ENCODE data around the genes TMEM238, UBE2S, SBK3, RFPL4A and NLRP4.

- PRO-cap = no peak
- RAMPAGE, long total RNA = no peak
Observed at GRCh38 chr19:54884413-54884971, 10.5 kb downstream of the FCAR start.

DNA sequence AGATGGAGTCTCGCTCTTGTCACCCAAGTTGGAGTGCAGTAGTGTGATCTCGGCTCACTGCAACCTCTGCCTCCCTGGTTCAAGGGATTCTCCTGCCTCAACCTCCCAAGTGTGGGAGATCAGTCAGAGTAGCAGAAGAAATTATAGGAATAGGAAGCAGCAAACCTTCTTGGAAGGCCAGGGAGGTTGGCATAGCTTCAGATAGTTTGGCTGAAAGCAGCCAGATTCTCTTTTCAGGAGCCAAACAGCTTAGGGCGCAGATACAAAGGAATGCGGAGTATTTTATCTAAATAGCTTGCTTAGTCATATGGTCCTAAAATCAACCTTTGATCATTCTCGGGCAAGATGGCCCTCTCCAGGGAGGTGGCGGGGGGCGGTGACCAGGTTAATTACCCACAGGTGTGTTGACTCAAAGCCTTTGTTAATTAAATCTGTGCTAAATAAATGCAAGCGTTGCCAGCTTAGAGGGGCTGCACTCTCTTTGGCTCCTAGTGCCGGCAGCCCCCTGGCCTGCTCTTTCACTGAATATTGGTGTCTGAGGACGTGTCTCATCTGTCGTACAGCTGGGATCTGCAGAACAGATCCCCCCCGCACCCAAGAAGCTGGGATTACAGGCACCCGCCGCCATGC, 12.5 kb upstream of the NCR1 start:
- PRO-cap = bidirectional peak, plus-strand start at position 515 of the sequence, minus-strand start at position 226 of the sequence
- RAMPAGE, long total RNA = no peak

DNA sequence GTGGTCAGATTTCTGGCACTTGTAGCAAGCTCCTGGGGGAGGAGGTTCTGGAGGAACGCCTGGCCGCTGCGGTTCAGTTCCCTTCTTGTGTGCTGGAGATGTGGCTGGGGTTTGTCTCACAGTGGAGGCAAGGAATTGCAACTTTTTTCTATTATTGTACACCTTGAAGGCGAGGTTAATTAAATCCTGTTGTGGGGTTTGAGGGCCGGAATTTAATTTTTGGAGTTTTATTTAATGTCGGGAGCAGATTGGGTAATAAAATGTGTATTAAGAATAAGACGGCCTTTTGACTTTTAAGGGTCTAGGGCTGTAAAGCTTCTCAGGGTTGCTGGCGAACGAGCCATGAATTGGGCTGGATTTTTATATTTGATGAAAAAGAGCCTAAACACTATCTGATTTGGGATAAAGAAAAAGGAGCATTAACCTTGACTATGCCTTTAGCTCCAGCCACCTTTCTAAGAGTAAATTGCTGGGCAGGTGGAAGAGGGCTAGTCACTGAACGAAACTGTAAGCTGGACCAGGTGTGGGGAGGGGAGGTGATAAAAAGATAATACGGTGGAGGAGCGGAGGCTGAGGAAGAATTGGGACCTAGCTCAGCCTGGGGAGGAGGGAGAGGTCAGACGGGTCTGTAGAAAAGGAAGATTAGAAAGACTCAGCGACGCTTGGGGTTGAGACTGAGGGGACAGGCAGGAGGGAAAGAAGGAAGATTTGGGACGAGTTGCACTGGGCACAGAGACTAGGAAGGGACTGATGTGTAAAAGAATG, 27.7 kb downstream of the GP6 start:
- PRO-cap = no peak
- RAMPAGE, long total RNA = no peak

DNA sequence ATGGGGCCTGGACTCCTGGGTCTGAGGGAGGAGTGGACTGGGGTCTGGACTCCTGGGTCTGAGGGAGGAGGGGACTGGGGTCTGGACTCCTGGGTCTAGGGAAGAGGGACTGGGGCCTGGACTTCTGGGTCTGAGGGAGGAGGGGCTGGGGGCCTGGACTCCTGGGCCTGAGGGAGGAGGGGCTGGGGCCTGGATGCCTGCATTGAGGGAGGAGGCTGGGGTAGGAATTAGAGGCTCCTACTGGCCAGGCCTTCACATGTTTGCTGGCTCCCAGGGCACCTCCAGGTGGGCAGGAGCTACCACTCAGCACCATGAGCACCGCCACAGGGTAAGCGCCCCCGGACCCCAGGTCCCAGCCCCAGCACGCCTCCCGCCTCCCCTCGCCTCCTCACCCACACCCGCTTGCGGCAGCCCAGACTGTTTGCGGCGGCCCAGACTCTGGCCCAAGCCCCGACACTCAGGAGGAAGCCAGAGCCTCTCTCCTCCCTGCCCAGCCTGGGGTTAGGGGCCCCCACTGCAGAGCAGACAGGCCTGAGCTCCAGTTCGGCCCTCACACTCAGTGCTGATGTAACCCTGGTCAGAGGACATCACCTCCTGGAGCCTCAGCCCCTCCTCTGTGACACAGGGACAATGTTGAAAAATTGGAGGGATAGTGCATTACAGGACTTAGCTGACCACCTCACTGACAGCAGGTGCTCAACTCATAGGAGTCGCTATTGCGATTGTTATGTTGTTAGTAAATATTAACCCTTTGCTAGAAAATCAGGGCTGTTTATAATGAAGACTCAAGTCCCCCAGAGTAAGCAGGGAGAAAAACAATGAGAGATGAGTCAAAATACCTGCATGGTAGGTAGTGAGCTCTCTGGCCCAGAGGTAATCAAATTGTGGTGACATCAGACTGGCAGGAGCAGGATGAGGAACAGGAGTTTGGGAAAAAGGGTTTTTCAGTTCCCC, 742 bp downstream of the EPS8L1 start:
- PRO-cap = bidirectional peak, plus-strand start at position 555 of the sequence, minus-strand start at position 569 of the sequence
- RAMPAGE, long total RNA = no peak

- PRO-cap = no peak
- RAMPAGE, long total RNA = no peak
Observed at GRCh38 chr19:55103235-55103632, 14.2 kb downstream of the PPP1R12C start.

- PRO-cap = bidirectional peak, plus-strand start at chr19:55147124, minus-strand start at chr19:55146854
- RAMPAGE, long total RNA = start-site peak on the minus strand at chr19:55146838-55147033, 593 and 119 reads in 2 replicates
Observed at GRCh38 chr19:55146789-55147406, 2.1 kb downstream of the TNNT1 start.

DNA sequence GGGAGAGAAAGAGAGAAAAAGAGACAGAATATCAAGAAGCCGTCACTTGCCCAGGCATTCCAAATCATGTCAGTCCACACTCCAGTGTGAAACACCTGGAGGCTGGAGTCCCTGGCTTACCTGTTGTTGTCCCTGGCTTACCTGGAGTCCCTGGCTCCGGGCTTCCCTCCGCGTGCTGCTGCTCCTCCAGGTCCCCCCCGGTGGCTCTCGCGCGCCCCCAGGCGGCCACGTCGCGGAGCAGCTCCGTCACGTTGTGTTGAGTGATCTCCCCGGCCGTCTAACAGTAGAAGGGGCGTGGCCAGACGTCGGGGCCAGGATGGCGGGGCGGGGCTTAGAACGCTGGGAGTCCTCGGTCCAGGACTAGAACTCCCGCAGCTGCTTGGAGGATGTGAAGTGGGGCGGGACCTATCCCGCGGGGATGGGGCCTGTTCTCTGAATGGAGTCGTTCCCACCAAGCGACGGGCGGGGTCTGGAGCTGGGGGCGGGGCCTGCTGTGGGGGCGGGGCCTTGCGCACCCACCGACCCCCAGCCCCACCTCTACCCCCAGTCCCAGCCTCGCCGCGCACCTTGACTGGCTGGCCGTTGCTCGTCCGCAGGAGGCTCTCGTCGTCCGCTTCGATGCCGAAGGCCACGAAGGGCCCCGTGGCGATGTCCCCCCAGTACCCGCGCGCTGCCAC, 3.1 kb upstream of the TNNI3 start:
- PRO-cap = bidirectional peak, plus-strand start at position 546 of the sequence, minus-strand start at position 255 of the sequence
- RAMPAGE, long total RNA = no peak

GRCh38 chr19:55227942-55228292, 646 bp downstream of the TMEM86B start:
- PRO-cap = no peak
- RAMPAGE, long total RNA = no peak

- PRO-cap = no peak
- RAMPAGE, long total RNA = no peak
Observed at GRCh38 chr19:55251101-55252108, 7.4 kb downstream of the PPP6R1 start.

DNA sequence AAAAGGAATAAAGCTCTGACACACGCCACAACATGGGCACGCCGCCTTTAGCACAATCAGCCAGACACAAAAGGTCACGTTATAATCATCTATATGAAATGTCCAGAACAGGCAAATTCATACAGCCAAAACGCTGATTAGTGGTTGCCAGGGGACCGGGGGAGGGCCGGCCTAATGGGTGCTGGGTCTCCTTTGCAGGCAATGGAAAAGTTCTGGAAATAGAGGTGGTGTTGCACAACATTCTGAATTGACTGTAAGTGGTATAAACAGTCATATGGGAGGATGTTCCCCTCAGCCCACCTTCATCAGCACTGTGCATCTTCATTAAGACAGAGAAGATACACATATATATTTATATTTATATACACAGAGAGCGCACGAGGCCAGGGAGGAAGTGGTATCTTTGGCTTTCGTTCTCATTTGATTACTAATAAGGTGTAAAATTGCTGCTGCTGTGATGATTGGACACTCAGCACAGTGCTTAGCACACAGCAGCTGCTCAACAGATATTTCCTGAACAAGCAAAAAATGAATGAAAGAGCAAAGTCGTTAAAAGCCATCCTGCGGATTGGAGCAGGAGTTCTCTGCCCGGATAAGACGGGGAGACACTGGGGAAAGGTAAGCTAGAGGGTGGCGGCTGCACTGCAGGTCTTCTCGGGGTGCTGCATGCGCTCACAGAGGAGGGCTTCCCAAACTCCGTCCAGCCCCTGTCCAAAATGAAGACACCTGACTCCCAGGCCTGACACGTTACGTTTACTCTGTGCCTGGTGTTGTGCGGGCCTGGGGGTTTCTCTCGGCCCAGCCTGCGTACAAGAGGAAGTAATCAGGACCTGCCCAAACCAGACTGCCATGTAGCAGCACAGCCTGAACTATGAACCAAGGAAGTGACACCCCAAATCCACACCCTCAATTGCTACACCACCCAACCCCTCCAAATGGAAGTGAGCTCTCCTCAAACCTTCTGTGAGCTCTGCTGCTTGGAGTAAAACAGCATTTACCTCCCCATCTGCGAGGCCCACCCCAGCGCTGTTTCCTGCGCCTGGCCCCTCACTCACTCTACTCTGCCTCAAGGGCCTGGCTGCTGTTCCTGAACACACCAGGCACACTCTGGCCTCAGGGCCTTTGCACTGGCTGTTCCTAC, 3.4 kb downstream of the HSPBP1 start:
- PRO-cap = no peak
- RAMPAGE, long total RNA = no peak

DNA sequence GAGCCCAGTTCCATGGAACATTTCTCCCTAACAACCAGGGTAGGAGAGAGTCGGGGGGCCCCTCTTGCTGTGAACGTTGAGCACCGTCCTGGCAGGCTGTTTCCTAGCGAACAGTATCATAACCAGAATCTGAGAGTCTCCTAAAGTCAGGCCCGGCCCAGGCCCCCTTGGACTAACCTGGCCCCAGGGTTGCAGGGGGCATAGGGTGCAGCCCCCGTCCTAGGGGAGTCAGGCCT, 13.7 kb downstream of the TMEM150B start:
- PRO-cap = no peak
- RAMPAGE, long total RNA = no peak

DNA sequence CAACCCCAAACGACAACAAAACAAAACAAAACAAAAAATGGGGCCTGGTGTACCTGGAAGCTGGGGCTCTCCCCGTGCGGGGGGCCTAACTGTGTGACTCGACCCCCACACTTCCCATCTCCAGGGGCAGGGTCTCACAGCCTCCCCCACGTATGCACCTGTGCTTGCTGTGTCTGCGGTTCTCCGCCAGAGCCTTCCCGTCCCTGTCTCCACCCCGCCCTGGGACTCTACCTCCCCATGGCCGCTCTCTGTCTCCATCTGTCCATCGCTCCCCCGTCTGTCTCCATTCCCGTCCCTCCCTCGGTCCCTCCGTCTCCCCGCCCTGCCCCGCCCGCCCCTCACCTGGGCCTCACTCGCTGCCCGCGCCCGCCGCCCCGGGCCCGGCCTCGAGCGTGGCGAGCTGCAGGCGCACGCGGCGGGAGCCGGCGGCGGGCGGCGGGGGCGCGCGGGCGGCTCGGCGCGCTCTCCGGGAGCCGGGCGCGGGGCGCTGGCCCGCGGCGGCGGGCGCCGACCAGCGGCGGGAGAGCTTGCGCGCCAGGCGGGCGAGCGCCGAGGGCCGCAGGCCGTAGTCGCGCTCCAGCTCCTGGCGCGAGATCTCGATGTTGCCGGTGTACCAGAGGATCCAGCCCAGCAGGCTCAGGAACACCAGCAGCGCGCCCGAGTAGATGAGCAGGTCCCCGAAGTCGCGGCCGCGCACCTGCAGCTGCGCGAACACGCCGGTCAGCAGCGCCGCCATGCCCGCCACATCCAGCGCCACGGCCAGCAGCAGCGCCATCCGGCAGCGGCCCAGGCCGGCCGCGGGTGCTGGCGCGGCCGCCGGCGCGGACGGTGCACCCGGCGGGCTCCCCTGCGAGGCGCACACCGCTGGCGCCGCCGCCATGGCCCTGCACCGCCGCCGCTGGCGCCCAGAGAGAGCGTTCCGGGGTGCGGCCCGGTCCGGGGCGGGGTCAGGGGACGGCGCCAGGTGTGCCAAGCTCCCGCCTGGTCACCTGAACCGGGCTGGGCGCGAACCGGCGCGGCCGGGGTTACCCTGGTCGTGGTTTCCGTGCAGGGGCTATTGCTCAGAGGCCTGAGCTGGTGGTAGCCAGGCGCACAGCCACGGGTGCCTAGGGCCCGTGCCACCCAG, at the start of gene TMEM238:
TSS of gene TMEM238 (minus strand) at position 913 of the 1,126 bp plus-strand sequence.
- PRO-cap = bidirectional peak, plus-strand start at position 642 of the sequence, minus-strand start at position 253 of the sequence; bidirectional peak, plus-strand start at position 774 of the sequence, minus-strand start at position 803 of the sequence; bidirectional peak, plus-strand start at position 1,057 of the sequence, minus-strand start at position 900 of the sequence
- RAMPAGE, long total RNA = no peak

DNA sequence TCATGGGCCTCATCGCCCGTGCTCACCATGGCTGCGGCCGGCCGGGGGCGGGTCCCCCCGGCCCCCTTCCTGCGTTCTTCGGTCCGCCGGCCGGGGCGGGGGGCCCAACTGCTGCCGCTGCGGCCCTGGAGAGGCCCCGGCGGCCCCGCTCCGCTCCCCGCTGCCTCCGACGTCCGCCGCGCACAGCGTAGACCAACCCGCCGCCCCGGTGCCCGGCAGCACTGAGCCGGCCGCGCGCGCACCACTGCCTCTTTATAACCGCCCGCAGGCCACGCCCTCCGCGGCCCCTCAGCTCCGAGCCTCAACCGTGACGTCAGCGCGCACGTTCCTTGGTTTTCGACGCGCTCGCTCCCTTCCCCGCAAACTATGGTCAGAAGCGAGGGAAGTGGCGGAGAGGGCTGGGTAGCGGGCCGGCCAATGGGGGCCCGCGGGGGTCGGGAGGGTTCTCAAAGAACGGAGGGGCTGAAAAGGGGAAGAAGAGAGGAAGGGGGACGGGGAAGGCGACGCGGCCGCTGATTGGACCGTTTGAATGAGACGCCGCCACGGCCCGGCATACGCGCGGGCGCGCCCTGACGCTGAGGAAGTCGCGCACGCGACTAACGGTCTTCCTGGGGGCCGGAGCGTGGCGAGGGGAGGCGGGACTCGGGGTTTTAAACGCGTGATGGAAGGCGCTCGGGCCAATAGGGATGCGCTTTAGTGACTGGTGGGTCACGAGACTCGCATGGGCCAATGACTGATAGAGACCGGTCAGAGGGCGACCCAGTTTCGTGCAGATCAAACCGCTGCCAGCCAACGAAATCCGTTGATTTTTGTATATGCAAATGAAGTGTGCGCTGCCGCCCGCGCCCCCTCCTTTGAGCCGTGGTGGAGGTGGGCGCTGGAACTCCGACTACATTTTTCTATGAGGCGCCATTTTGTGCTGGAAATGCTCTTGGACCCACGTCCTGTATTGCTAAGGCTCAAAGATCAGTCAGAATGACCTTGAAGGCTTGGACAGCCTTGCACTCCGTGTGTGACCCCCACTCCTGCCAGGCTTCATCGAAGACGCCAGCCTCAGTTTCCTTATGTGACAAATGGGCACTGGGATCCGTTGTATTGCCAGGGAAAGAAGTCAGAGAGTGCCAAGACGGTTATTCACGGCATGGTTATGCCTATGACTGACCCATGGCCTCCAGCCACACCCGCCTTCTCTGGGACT, at the start of gene UBE2S:
TSS of gene UBE2S (minus strand) at position 228 of the 1,198 bp plus-strand sequence.
- PRO-cap = bidirectional peak, plus-strand start at position 362 of the sequence, minus-strand start at position 228 of the sequence; bidirectional peak, plus-strand start at position 912 of the sequence, minus-strand start at position 598 of the sequence
- RAMPAGE, long total RNA = no peak

DNA sequence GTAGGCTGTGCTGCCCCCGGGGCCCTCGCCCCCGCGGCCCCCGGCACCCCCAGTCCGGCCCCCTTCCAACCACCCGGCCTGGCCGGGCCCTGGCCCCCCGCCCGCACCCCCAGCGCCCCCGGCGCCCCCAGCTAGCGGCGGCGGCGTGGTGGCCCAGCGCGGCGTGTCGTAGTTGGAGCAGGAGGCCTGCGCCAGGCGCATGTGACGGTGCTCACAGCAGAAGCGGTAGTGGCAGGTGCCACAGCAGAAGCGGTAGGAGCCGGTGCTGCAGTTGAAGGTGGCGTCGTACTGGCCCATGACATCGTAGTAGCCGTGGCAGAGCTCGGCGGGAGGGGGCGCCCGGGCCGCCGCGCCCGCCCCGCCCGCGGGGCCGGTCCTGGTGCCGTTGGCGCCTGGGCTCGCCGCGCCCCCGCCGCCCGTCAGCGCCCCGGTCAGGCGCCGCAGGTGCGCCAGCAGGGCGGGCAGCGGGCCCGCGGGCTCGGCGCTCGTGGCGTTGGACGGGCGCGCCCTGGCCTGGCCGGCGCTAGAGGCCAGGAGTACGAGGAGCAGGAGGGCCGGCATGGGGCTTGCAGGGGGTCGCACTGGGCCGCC, 702 bp downstream of the SHISA7 start:
- PRO-cap = bidirectional peak, plus-strand start at position 228 of the sequence, minus-strand start at position 230 of the sequence
- RAMPAGE, long total RNA = no peak

- PRO-cap = no peak
- RAMPAGE, long total RNA = no peak
Observed at GRCh38 chr19:55545492-55546808, at the start of gene SBK3. TSS of gene SBK3 (minus strand) at chr19:55545543.

DNA sequence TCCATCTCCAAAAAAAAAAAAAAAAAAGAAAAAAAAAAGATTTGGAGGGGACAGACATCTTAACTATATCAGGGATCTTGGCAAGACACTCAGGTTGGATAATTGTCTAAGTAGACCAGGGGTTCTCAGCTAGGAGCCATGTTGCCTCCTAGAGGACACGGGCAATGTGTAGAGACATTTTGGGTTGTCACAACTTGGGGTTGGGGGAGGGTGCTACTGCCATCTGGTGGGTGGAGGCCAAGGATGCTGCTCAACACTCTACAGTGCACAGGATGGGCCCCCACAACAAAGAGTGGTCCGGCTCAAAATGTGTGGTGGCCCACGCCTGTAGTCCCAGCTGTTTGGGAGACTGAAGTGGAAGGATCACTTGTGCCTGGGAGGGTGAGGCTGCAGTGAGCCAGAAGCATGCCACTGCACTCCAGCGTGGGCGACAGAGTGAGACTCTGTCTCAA, 1.8 kb upstream of the ZNF580 start:
- PRO-cap = bidirectional peak, plus-strand start at position 330 of the sequence, minus-strand start at position 168 of the sequence
- RAMPAGE, long total RNA = no peak

DNA sequence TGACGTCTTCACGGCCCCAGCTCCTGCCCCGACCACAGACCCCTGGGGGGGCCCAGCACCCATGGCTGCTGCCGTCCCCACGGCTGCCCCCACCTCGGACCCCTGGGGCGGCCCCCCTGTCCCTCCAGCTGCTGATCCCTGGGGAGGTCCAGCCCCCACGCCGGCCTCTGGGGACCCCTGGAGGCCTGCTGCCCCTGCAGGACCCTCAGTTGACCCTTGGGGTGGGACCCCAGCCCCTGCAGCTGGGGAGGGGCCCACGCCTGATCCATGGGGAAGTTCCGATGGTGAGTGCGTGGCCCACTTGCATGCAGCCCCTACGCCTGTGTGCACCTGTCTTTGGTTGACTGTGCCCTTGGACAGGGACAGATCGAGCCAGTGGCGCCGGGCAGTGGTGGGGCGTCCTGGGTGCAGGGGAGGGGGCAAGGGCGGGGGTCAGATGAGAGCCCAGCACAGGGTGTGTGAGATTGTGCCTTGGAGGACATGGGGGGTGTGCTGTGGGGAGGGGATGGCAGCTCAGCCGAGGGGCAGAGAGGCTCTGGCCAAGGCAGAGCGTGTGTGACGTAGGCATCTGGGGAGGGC, 16.8 kb downstream of the EPN1 start:
- PRO-cap = no peak
- RAMPAGE, long total RNA = no peak

- PRO-cap = no peak
- RAMPAGE, long total RNA = no peak
Observed at GRCh38 chr19:55697586-55697949, 22.5 kb downstream of the EPN1 start.

DNA sequence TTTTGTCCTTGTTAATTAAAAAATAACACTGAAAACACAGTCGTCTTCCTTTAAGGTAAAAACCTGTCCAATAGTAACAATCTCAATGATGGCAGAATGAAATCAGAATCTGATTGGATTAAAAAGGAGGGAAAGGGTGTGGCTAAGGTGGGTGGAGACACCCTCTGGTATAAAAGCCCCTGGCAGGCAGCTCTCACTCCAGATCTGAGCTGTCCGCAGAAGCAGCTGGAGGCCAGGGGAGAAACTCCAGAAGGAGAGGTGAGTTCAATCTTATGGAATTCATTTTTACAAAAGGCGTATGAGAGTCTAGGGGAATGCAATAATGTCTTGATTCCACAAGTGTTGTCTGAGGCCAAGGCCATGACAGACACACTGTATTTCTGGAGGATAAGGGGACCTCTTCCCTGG, at the start of gene RFPL4A:
TSS of gene RFPL4A (plus strand) at position 180 of the 408 bp plus-strand sequence.
- PRO-cap = no peak
- RAMPAGE, long total RNA = no peak

DNA sequence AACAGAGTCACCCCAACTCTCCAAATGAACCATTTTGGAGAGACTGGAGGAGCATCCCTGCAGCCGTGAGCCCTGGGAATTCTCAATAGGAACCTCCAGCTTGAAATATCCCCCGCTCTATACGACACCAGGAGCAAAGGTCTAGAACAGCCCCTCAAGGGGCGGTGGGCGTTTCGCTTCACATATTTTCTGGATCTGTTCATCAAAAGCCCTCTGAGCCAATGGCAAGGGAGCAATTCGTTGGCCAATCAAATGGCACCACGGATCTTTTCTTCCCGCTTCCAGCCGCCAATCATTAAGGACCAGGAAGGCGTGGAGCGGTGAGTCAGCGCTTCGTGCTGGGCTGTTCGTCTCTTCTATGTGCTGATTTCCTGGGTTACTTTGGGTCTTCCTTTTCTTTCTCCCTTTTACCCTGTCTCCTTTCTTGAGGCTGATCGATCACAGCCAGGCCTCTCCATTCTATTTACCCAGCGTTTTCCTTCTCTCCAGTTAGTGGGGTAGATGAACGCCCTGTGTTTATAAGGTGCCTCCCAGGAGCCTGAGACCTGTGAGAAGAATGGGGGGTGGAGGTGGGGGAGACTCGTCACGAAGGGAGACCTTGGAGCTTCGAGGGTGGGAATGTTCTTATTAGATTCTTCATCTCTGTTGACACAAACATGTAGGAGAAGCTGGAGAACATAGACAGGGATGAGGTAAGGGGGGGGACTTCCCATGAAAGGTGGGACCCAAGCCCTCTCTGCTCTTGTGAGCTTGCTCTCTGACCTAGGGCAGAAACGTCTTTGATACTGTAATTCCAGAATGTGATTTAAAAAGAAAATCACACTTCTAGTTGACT, at the start of gene NLRP4:
TSS of gene NLRP4 (plus strand) at position 298 of the 835 bp plus-strand sequence.
- PRO-cap = no peak
- RAMPAGE, long total RNA = no peak

Data from GM23338 (cell line).